Rectum (tissue), 1 donor: ENCODE data around the gene PRIM2.

GRCh38 chr6:57263230-57263924, 41.3 kb upstream of the RAB23 start:
- PRO-cap = no peak

GRCh38 chr6:57317277-57317942, at the start of gene PRIM2:
TSS of gene PRIM2 (plus strand) at chr6:57317630.
- PRO-cap = bidirectional peak, plus-strand start at chr6:57317647, minus-strand start at chr6:57317537

DNA sequence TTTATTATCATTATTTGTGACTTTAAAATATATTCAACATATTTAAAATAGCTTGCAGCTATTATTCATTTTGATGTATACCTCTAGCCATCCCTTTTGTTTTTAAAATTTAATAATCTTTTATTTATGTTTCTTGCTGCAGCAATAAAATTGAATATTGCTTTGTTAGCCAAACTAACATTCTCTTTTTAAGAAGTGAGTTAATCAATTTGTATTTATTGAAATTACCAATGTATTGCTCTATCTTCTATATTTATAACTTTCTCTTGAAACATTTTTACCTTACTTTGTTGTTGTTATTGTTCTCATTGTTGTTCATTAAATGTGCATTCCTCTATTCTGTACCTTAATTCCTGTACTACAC, 1129.5 kb downstream of the KHDRBS2 start:
- PRO-cap = unidirectional peak, plus-strand start at position 129 of the sequence

- PRO-cap = no peak
Measured at GRCh38 chr6:61869326-61869821, 416.7 kb downstream of the KHDRBS2 start.

DNA sequence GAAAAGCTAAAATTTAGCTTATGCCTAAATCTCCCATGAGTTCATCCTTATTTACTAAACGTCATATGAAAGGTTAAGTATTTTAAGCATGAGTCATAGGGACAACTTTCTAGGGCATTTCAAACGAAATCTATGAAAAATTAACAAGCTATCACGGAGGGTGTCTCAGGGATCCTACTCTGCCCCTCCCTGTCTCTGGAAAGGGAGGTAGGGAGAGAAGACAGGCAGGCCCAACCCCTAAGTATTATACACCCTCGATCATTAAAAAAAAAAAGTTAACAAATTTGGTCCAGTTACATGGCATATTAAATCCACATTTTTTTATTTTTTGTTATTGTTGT, 124.0 kb upstream of the PTP4A1 start:
- PRO-cap = no peak

- PRO-cap = unidirectional peak, minus-strand start at chr6:63570548
Measured at GRCh38 chr6:63570375-63570948, 1.8 kb upstream of the PTP4A1 start.

GRCh38 chr6:63571269-63572407, 642 bp upstream of the PTP4A1 start:
- PRO-cap = bidirectional peak, plus-strand start at chr6:63572033, minus-strand start at chr6:63571886; bidirectional peak, plus-strand start at chr6:63572554, minus-strand start at chr6:63572351

GRCh38 chr6:63576243-63577051, 4.2 kb downstream of the PTP4A1 start:
- PRO-cap = no peak

DNA sequence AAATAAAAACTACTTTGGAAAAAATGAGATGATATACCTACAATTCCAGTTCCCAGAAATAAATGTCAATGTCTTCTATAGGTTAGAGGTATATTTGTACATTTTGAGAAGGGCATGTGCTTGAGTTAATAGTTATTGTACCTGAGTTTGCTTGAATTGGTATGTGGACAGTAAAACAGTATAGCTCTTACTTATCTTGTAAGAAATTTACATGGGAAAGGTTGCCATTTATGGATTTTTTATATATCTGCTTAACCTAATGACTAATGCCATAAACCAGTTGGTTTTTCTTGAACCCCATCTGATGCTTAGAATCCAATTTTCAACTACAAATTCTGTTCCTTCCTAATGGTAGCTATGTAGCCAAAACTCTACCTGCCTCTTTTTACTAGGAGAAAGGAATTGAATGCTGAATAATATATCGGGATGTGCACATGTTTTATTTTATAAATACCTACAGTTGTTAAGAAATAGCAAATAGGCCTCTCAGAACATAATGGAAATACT, 4.8 kb downstream of the PTP4A1 start:
- PRO-cap = no peak

DNA sequence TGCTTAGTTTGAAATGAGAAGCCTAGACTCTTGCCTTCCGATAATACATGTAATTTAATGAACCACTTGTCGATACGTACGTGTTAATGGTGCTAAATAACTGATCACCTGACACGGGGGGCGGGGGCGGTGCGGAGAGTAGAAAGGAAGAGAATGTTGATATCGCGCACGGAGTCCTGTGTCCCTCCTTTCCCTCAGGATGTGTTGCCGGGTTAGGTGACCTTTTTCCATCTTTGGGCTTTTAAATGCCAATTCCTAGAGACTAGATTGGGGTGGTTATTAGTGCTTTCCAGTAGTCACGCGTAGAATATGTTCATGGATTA, 1.1 kb downstream of the PHF3 start:
- PRO-cap = bidirectional peak, plus-strand start at position 141 of the sequence, minus-strand start outside the sequence

GRCh38 chr6:63677301-63677850, 41.8 kb downstream of the PHF3 start:
- PRO-cap = no peak

DNA sequence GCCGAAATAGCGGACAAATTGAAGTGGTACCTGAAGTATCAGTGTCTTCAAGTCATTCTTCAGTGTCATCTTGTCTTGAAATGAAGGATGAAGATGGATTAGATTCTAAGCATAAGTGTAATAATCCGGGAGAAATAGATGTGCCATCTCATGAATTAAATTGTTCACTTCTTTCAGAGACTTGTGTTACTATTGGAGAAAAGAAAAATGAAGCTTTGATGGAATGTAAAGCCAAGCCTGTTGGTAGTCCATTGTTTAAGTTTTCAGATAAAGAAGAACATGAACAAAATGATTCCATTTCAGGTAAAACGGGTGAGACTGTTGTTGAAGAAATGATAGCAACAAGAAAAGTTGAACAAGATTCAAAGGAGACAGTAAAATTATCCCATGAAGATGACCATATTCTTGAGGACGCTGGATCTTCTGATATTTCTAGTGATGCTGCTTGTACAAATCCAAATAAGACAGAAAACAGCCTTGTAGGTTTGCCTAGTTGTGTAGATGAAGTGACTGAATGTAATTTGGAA, 48.8 kb downstream of the PHF3 start:
- PRO-cap = no peak

DNA sequence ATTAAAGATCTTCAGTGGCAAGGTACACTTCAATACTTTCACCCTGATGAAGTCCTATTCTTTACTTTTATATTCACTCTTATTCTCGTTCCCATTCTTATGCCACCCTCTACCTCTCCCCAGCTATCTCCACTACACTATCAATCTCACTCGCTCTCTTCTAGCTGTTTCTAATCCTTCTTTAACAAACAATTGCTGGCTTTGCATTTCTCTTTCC, 319.7 kb downstream of the PHF3 start:
- PRO-cap = unidirectional peak, minus-strand start at position 161 of the sequence

DNA sequence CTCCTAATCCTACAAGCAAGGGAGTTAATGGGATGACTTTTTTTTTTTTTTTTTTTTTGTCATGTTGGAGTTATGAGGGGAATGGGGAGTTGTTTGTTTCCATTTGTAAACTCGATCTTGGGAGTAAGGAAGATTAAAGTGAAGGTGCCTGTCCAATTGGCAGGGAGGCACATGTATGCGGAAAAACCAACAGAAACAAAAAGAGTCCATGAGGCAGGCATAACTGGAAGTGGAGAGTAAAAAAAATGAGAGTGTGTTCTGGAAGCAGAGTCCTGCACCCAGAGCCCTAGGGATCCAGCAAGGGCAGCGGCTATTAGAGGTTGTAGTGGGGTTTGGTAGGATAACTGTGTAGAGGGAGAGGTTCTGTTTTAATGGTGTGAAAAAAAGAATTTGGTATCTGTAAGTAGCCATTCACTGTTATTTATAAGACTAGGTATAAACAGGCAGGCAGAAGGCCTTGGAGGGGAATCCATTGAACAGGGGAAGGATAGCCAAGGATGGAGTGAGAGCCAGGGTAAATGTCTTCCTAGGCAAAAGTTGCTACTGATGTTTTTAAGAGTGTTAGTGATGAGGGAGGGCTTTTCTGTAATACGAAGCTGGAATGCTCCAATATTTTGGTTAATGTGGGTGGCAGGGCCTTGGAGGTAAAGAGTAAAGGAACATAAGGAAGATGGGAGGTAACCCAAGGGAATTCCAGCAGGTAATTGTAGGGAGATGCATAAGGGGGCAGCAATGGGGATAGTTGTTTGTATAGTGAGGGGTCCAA, 752.8 kb upstream of the ADGRB3 start:
- PRO-cap = no peak

- PRO-cap = no peak
Measured at GRCh38 chr6:68040074-68041148, 594.7 kb upstream of the ADGRB3 start.

DNA sequence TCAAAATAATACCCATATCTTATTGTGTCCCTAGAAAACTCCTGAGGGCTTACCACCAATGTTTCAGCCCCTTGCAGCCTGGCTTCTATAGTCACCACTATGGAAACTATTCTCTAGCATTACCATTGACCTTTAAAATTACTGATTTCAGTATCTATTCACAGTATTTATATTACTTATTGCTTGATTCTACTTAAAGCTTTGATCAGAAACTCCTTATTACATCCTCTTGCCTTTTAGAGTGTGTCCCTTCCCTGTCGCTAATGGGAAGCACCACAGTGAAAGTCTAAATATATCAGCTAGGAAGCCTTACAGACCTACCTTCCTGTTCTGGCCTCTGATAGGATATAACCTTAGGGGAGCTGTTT, 122.6 kb downstream of the ADGRB3 start:
- PRO-cap = no peak

DNA sequence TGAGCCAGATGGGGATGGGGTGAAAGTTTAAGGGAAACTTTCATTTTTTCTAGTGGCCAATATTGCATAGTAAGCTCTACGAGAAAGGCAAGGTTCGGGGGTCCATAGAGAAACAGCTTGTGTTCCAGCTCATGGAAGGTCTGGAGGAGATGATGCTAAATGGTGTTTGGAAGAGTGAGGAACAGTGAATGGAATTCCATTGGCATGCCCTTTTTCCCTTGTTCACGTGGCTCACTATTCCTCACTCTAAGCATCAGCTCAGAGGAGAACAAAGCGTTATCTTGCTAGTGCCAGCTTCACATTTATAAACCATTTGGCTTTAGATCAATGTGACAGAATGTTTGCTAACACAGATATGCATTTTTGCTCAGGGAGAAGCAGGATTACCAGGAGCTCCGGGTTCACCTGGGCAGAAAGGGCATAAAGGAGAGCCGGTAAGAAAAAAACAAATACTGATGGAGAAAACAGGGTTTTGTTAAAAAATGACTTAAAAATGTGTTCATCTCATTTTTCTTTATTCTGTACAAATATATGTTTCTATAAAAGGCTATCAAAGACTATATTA, 71.4 kb downstream of the COL19A1 start:
- PRO-cap = no peak

GRCh38 chr6:70413014-70413368, 317 bp upstream of the FAM135A start:
- PRO-cap = bidirectional peak, plus-strand start at chr6:70413528, minus-strand start at chr6:70413190

DNA sequence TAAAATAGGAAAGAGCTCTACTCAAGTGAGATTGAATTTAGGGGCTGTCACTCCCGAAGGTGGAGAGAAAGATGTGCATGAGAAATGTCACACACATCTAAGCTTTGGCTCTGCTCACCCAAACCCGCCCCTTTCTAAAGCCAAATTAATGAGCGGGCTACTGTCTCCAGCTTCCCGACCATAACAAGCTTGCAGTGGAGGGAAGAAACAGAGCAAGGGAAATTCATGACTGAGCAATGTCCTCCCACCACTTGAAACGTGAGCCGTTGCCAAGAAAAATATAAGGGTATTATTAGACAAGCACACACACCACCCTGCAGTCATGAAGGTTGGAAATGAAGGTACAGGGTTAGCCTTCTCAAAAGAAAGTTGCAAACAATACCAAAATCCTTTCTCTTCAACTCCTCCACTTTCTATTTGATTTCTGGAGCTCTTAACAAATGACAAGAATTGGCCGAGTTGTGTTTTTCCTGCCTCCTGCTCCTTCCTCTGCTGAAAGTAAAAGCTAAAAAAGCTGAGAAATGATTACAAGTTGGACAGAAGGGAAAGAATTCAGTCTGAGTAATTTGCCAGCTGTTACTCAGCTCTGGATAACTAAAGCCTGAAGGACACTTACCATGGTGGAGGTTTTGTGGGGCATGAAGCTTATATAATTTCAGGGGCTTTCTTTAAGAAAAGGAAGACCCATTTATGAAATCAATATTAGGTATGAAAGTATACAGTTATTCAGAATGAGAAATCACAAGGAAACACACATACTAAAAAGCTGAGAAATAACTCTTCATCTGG, 151.1 kb upstream of the B3GAT2 start:
- PRO-cap = no peak

DNA sequence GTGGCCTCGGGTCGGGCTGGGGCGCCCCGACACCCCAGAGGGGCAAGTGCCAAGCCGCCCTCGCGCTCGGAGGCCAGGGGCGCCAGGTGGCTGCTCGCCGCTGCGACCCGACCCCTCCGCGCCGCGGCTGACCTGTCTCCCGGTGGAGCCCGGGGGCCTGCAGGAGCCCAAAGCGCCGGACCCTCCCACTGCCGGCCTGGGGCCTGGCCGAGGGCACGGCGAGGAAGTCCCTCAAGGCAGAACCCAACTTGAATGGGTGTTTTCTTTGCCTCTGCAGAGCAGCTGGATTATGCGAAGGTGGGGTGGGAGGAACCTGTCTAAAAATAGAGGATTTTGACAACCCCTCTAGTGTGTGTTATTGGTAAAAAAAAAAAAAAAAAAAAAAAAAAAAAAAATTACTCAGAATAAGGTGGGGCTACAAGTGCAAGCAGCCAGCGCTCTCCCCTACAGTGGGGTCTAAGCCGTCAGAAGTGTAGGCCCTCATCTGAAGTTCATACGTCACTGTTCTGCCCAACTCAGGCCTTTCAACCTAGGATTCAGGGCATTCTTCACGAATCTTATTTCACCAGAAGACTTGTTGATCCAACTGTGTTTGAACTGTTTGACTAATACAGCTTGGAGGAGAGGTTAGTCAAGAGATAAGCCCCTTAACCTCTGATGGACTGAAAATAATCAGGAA, 714 bp downstream of the OGFRL1 start:
- PRO-cap = unidirectional peak, minus-strand start at position 198 of the sequence; unidirectional peak, minus-strand start at position 250 of the sequence